ENCODE measurements around the genes PGA4 and DAGLA.

GRCh38 chr11:61203706-61203961 lies 319 bp downstream of the PGA3 start:
- PRO-cap, 3 experiments: no peak in any of the 3 experiments
- RAMPAGE, long total RNA, 4 experiments: no peak in any of the 4 experiments
- RRBS: no CpG with 5 or more reads among the region's 2 CpGs

DNA sequence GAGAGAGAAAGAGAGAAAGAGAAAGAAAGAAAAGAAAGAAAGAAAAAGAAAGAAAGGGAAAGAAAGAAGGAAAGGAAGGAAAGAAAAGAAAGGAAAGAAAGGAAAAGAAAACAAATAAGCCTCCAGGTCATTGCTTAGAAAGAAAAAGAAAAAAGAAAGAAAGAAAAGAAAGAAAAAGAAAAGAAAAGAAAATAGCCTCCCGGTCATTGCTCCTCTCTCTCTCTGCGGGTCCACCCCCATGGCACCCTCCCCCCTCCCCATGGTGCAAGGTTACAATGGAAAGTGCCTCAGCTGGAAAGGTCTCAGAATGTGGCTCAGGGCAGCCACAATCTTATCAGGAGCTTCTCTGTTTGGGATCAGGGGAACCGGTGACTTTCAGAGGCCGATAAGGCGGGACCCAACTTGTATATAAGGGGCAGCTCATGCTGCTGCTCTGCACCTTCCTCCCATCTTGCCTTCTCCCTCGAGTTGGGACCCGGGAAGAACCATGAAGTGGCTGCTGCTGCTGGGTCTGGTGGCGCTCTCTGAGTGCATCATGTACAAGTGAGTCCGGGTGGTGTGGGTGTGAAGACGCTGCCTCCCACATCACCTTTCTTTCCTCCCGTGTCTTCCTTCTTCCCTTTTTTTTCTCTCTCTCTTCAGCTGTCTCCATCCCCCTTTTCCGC lies at the start of gene PGA4:
PGA4 (plus strand) TSS at position 434 of the 665 bp plus-strand sequence.
- PRO-cap, 3 experiments: no peak in any of the 3 experiments
- RAMPAGE, long total RNA, 4 experiments: no peak in any of the 4 experiments
- RRBS: no CpG with 5 or more reads among the region's 12 CpGs

DNA sequence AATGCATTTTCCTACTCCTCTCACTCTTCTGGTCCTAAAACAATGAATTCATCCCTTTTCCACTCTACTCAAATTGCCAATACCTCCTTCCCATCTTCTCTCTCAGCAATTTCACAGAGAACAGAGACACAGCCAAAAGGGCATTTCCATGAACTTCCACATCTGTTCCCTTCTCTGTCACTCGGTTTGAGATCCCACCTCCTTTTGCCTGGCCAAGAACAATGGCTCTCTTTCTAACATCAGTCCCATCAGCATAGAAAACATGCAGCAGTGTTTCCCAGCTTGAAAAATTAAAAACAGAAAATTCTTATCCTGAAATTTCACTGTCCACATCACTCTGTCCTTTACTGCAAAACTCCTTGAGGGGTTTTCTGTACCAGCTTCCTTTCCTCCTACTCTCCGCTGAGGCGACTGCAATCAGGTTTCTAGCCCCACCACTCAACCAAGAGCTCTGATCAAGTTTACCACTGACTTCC lies 11.8 kb upstream of the VWCE start:
- PRO-cap, 3 experiments: no peak in any of the 3 experiments
- RAMPAGE, long total RNA, 4 experiments: no peak in any of the 4 experiments
- RRBS: no CpG with 5 or more reads among the region's 3 CpGs

DNA sequence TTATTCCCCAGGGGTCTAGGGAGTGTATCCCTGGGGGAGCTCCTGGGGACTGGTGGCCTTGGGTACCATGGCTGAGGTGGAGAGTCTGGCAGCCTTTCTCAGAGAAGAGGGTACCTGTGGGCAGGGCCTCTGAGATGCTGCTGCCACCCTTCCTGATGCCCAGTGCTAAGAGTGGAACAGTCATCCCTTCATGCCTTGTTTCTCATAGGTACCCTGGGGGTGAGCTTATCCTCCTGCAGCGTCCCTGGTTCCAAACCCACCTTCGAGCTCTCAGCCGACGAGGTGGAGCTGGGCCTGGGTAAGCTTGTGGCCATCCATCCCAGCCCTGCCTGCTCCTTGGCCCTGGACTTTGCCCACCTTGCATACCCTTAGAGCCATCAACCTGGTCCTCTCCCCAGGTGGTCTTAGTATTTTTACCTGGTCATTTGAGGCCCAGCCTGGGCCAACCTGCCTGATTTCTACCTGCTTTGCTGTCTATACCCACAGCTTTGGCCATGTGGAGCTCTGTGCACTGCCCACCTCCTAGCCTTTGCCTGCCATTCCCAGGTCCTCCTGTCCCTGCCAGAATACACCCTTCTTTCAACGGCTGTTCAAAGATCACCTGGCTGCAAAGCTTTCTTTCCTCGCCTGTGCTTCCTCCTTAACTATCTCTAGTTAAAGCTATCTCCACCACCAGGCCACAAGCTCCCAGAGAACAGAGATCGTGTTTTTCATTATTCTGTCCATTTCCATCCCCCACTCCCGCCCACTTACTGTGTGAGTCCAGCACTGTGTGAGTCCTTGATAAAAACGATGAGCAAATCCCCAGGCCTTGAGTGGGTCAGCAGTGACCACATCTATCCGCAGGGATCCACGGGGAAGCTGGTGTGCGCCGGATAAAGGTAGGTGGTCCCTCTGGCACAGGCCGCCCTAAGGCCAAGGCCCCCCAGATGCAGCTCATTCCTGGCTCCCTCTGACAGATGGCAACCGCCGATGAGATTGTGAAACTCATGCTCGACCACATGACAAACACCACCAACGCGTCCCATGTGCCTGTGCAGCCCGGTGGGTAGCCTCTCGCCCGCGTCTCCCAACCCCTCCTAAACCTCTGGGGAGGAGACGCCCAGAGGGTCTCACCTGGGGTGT lies 8.9 kb downstream of the TKFC start:
- PRO-cap, 3 experiments: peak in 3 of 3 experiments; most common plus-strand start position 814 of the sequence (in 2); most common minus-strand start position 565 of the sequence (in 1)
- RAMPAGE, long total RNA, 4 experiments: start-site peak on the plus strand in 4 of 4 experiments, centred at positions 818 to 831 of the sequence, 25 to 752 reads per replicate; start-site peak on the minus strand in 1 of 4 experiments, centred at position 958 of the sequence, 402 reads per replicate
- RRBS: no CpG with 5 or more reads among the region's 24 CpGs

- PRO-cap, 3 experiments: peak in 2 of 3 experiments; most common plus-strand start chr11:61344489 (in 1)
- RAMPAGE, long total RNA, 4 experiments: no peak in any of the 4 experiments
- RRBS: no CpG with 5 or more reads among the region's 12 CpGs
Measured at GRCh38 chr11:61344348-61344699, 11.3 kb downstream of the TKFC start.

- PRO-cap, 3 experiments: no peak in any of the 3 experiments
- RAMPAGE, long total RNA, 4 experiments: no peak in any of the 4 experiments
- RRBS: no CpG with 5 or more reads among the region's 9 CpGs
Measured at GRCh38 chr11:61370151-61370954, 8.2 kb downstream of the TMEM138 start.

GRCh38 chr11:61416083-61416713 lies 13.6 kb downstream of the CPSF7 start:
- PRO-cap, 3 experiments: peak in 2 of 3 experiments; most common minus-strand start chr11:61416484 (in 2)
- RAMPAGE, long total RNA, 4 experiments: no peak in any of the 4 experiments
- RRBS: no CpG with 5 or more reads among the region's 8 CpGs

GRCh38 chr11:61472823-61473278 lies 8.1 kb upstream of the PPP1R32 start:
- PRO-cap, 3 experiments: no peak in any of the 3 experiments
- RAMPAGE, long total RNA, 4 experiments: no peak in any of the 4 experiments
- RRBS: no CpG with 5 or more reads among the region's 6 CpGs

- PRO-cap, 3 experiments: no peak in any of the 3 experiments
- RAMPAGE, long total RNA, 4 experiments: no peak in any of the 4 experiments
- RRBS: no CpG with 5 or more reads among the region's 6 CpGs
Measured at GRCh38 chr11:61494344-61494860, 13.5 kb downstream of the PPP1R32 start.

DNA sequence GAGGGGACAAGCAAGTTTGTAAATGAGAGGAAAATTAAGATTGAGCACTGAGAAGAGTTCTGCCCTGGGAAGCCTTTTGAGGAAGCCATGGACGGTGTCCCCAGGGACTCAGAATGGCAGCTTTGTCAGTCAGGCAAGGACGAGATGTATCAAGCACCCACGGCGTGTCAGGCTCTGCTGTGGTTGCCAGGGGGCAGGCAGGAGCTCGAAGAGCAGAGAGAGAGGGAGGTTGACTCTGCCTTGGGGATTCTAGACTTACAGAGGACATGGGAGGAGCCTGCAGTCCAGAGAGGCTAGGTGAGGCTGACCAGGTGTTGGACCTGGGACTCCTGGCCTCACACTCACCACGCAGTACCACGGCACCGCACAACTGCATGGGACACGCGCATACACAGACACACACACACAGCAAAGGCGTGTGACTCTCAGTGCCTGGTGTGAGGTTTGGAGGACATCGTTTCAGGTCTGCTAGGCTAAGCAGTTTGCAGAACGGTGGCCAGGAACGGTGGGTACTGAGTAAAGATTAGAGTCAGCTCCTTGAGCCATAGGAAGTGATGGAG lies 29.2 kb upstream of the SYT7 start:
- PRO-cap, 3 experiments: no peak in any of the 3 experiments
- RAMPAGE, long total RNA, 4 experiments: no peak in any of the 4 experiments
- RRBS: no CpG with 5 or more reads among the region's 14 CpGs

GRCh38 chr11:61679780-61680736 lies at the start of gene DAGLA:
TSS of gene DAGLA (plus strand) at chr11:61680391.
- PRO-cap, 3 experiments: peak in 3 of 3 experiments; most common plus-strand start chr11:61680436 (in 2); most common minus-strand start chr11:61680041 (in 1)
- RAMPAGE, long total RNA, 4 experiments: start-site peak on the plus strand in 2 of 4 experiments, at chr11:61680385-61680431 at its widest, 26 to 52 reads per replicate
- RRBS: 2% methylated on average over 38 of the region's 100 CpGs

GRCh38 chr11:61695851-61696507 lies 15.8 kb downstream of the DAGLA start:
- PRO-cap, 3 experiments: peak in 1 of 3 experiments; most common plus-strand start chr11:61696264 (in 1); most common minus-strand start chr11:61695984 (in 1)
- RAMPAGE, long total RNA, 4 experiments: no peak in any of the 4 experiments
- RRBS: 43% methylated on average over 1 of the region's 27 CpGs

GRCh38 chr11:61793206-61793984 lies 684 bp downstream of the FEN1 start:
- PRO-cap, 3 experiments: no peak in any of the 3 experiments
- RAMPAGE, long total RNA, 4 experiments: no peak in any of the 4 experiments
- RRBS: no CpG with 5 or more reads among the region's 21 CpGs

DNA sequence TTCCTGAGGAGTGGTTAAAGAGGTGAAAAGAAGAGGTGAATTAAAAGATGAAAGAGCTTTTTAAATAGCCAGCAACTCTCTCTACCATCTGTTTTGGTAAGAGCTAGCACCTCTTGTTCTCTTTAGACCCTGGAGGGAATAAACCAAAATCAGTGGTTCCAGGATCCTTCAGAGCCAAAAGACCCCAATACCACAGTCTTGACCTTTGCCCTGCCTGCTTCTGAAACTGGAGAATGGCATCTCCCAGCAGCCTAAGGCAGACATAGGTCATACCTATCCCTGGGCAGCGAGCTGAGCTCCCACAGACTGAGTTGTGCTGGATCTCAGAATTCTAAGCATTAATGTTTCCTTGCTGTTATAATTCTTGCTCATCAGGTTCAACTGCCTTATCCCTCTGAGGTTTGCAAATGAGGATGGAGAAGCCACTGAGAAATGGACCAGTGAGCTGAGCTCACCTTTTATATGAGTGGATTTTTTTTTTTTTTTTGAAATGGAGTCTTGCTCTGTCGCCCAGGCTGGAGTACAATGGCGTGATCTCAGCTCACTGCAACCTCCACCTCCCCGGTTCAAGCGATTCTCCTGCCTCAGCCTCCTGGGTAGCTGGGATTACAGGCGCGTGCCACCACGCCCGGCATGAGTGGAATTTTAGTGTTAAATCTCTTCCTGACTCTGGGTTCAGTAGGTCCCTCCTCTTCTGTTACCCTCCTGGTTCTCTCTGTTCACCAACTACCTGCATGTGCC lies 8.9 kb downstream of the FEN1 start:
- PRO-cap, 3 experiments: no peak in any of the 3 experiments
- RAMPAGE, long total RNA, 4 experiments: no peak in any of the 4 experiments
- RRBS: no CpG with 5 or more reads among the region's 9 CpGs

DNA sequence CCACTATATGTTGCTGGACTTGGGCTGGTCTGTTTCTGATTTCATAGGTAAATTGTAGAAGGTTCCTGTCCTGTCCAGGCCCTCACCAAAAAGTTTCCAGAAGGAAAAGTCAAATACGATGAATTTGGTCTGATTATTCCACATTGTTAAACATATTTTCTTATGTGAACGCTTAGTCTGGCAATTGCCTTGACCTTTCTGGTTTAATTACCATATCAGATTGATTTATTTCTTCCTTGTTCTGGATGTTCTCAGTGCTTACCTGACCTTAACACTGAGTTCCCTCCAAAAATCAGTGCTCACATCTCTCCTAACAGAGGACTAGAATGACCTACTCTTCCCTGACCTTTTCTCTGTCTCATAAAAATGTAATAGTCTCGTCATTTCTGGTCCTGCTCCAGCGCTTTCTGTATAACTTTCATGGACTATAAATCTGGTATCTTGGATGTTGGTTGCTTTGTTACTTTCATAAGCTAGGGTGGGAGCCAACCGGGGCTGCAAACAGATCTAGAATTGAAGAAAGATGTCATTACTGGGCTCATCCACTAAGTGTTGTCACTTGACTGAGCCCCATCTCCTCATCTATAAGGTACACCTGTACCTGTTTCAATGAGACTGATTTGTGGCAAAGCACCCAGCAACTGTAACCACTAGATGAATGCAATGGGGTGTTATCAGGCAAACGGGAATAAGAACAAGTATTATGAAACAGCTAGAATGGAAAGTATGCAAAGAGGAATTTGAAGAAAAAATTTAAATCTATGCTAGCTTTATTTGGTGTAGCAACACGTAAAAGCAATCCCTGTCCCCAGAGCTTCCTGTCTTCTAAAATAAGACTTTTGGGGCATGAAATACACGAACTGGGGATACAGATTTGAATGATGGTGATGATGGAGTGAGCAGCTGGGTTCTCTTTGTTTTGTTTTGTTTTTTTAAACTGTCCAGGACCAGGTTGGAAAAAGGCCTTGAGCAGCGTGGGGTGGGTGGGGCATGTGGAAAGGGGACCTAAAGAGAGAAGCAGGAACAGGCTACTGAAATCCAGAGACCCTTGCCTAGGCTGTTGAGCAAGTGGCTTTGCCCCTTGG lies 2.4 kb downstream of the FADS2 start:
- PRO-cap, 3 experiments: peak in 2 of 3 experiments; most common plus-strand start position 460 of the sequence (in 1); most common minus-strand start position 276 of the sequence (in 2)
- RAMPAGE, long total RNA, 4 experiments: no peak in any of the 4 experiments
- RRBS: no CpG with 5 or more reads among the region's 9 CpGs

DNA sequence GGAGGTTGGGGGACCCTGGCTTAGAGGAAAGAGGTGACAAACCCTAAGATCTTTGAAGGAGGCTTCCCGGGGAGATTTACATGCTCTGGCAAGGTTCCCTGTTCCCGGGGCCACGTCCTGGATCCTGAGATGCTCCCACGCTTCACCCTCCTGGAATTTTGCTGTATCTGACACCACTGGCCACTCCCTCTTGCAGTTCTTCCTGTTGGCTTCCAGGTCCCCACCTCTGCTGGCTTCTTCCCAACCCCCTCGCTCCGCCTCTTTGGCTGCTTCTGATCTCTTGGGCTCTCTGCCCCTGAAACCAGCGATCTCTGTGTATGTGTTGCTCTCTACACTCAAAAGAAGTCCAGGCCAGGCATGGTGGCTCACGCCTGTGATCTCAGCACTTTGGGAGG lies 31.1 kb downstream of the FADS3 start:
- PRO-cap, 3 experiments: peak in 1 of 3 experiments; most common plus-strand start position 338 of the sequence (in 1)
- RAMPAGE, long total RNA, 4 experiments: no peak in any of the 4 experiments
- RRBS: no CpG with 5 or more reads among the region's 8 CpGs

- PRO-cap, 3 experiments: no peak in any of the 3 experiments
- RAMPAGE, long total RNA, 4 experiments: no peak in any of the 4 experiments
- RRBS: no CpG with 5 or more reads among the region's 20 CpGs
Measured at GRCh38 chr11:61869491-61870334, 21.6 kb downstream of the FADS3 start.

GRCh38 chr11:61909929-61910470 lies 7.4 kb downstream of the RAB3IL1 start:
- PRO-cap, 3 experiments: no peak in any of the 3 experiments
- RAMPAGE, long total RNA, 4 experiments: no peak in any of the 4 experiments
- RRBS: no CpG with 5 or more reads among the region's 13 CpGs

- PRO-cap, 3 experiments: peak in 3 of 3 experiments; most common plus-strand start chr11:62402486 (in 1); most common minus-strand start chr11:62402363 (in 2)
- RAMPAGE, long total RNA, 4 experiments: no peak in any of the 4 experiments
- RRBS: no CpG with 5 or more reads among the region's 12 CpGs
Measured at GRCh38 chr11:62402243-62402571, 16.6 kb upstream of the SCGB1A1 start.

- PRO-cap, 3 experiments: peak in 3 of 3 experiments; most common plus-strand start chr11:62444693 (in 1); most common minus-strand start chr11:62444669 (in 3)
- RAMPAGE, long total RNA, 4 experiments: no peak in any of the 4 experiments
- RRBS: 54% methylated on average over 14 of the region's 37 CpGs
Measured at GRCh38 chr11:62444090-62445323, 25.7 kb downstream of the SCGB1A1 start.